ENCODE measurements around a stretch of chr10.

DNA sequence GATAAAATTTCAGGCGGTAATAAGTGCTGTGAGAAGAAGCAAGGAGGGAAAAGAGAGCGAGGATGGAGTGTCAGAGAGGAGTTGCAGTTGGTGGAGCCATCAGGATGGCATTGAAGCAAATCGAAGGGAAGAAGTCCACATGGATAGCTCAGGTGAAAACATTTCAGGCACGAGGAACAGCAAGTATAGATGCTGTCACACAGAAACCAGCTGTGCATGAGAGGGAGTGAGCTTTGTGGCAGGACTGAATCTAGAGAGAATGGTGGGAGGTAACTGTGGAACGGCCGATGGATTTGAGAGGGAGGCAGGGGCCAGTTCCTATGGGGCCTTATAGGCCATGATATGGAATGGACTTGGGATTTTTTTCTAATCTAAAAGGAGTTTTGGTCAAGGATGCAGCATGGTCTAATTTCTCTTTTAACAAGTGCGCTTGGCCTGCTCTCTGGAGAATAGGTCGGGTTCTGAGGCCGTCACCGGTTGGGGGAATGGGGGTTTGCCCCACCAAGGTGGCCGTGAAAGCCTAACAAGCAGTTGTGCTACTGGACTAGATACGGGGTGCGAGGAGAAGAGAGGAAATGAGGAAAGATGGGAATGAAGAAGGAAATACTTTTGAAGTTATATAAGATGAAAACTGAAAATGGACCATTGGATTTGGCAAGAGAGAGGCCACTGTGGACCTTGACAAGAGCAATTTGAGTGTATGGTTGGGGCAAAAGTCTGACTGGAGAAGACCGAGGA, 99.0 kb downstream of the TAF3 start:
- PRO-cap = no peak
- RAMPAGE, long total RNA, 2 experiments = no peak in any of the 2 experiments

DNA sequence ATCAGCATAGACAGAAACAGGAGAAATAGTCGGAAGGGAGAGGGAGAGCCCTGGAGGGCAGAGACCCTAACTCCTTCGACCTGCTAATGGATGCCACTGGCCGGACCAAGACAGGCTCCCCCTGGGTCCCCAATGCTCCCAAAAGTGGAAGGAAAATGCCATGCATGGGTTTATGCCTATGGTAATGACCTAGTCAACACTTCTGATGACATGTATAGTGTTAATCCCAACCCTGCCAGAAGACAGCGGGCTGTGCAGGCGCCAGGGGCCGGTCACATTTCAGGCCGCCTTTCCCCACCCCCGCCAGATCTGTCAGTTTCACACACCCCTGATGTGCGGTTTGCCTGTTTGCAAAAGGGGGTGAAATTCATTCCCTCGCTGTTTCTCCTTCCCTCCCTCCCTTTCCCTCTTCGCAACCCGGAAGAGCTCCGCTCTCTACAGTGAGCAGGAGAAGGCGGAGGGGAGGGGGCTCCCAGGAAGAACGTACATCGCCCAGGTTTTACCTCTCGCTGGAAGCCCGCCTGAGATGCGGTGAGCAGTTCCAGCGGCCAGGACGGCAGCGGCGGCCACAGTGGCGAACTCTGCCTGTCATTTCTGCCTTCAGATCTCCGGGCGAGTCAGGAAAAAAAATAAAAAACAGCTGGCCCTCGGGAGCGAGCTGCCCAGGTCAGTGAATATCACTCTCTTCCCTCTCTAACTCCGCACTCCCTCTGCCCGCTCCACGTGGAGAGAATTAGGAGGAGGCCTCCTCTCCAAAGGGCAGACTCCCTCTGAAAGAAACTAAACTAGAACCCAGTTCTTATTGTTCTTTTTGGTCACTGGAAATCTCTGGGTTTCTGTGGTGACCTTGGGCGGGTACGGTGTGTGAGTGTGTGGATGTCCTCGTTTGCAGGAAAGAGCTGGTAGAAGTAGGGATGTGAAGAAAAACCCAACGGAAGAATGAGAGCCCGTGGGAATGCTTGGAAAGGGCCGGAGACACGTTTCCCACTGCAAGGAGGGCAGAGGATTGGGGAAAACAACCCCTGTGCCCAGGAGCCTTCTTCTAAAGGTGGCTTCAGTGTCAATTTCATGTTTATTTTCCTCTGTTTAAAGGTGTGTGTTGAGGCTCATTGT, 9.3 kb upstream of the GATA3 start:
- PRO-cap = unidirectional peak, plus-strand start at position 447 of the sequence
- RAMPAGE, long total RNA, 2 experiments = start-site peak on the plus strand in 1 of 2 experiments, centred at position 461 of the sequence, 21 reads per replicate

- PRO-cap = no peak
- RAMPAGE, long total RNA, 2 experiments = no peak in any of the 2 experiments
These were observed 4.9 kb downstream of the GATA3 start for GRCh38 chr10:8059353-8059779.

DNA sequence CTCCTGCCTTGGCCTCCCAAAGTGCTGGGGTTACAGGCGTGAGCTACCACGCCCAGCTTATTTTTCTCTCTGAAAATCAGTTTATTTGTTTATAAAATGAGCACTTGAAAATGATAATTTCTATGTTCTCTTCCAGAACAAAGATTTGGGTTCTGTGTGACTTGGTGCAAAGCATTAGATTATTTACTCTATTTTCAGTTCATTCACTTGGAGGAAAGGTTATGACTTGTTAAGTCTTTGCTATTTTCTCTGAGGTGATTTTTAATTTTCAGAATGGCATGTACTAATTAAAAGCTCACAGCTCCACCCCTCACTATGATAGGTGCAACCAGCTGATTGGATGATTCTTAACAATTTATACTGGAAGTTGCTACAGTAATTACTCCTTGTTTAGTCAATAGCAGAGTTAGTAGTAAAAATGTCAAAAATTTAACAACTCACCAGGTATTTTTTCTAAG, 352.7 kb downstream of the GATA3 start:
- PRO-cap = unidirectional peak, minus-strand start at position 256 of the sequence
- RAMPAGE, long total RNA, 2 experiments = no peak in any of the 2 experiments

- PRO-cap = bidirectional peak, plus-strand start at chr10:8435450, minus-strand start at chr10:8435253
- RAMPAGE, long total RNA, 2 experiments = no peak in any of the 2 experiments
These were observed 380.8 kb downstream of the GATA3 start for GRCh38 chr10:8435140-8435903.

- PRO-cap = no peak
- RAMPAGE, long total RNA, 2 experiments = start-site peak on the minus strand in 1 of 2 experiments, at chr10:8453761-8453789 at its widest, 21 reads per replicate
These were observed 399.0 kb downstream of the GATA3 start for GRCh38 chr10:8453543-8453906.

- PRO-cap = no peak
- RAMPAGE, long total RNA, 2 experiments = no peak in any of the 2 experiments
These were observed 962.4 kb downstream of the GATA3 start for GRCh38 chr10:9016744-9017414.

- PRO-cap = no peak
- RAMPAGE, long total RNA, 2 experiments = no peak in any of the 2 experiments
These were observed 1043.1 kb downstream of the GATA3 start for GRCh38 chr10:9097653-9097972.

DNA sequence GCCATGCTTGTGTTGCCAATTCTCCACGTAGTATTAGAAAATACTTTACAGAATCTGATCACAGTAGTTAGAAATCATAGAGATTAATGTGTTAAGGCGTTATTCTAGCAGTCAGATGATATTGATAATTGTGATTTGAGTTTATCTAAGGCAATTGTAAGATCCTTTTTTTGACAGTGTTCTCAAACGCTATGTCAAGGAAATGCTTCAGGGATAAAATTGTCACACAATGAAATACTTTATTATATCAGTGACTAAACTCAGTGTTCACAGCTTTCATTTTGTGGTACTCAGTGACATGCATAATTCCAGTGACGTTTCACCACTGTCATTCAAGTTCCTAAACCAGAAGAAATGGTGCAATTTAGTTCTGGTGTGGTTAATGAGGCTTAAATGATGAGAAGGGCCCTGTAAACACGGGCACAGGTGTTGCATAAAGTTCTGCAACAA, 1246.9 kb downstream of the GATA3 start:
- PRO-cap = no peak
- RAMPAGE, long total RNA, 2 experiments = no peak in any of the 2 experiments

DNA sequence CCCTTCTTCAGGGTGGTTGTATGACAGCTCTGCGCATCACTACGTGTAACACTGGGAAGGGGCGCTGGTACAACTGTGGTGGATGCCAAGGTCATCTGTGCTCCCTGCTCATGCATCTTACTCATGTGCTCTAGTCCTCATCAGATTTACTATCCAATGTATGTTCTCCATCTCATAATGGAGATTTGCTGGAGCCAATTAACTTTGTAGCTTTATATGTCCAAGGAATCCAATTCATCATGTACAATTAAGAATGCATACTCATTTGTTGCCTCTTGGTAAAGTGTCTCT, 1261.8 kb upstream of the CELF2 start:
- PRO-cap = no peak
- RAMPAGE, long total RNA, 2 experiments = no peak in any of the 2 experiments

GRCh38 chr10:10213164-10213961, 804.3 kb upstream of the CELF2 start:
- PRO-cap = no peak
- RAMPAGE, long total RNA, 2 experiments = no peak in any of the 2 experiments

GRCh38 chr10:10797136-10797973, 220.3 kb upstream of the CELF2 start:
- PRO-cap = no peak
- RAMPAGE, long total RNA, 2 experiments = no peak in any of the 2 experiments

- PRO-cap = no peak
- RAMPAGE, long total RNA, 2 experiments = no peak in any of the 2 experiments
These were observed 214.3 kb upstream of the CELF2 start for GRCh38 chr10:10803348-10803727.

GRCh38 chr10:11018441-11018880, 789 bp downstream of the CELF2 start:
- PRO-cap = bidirectional peak, plus-strand start at chr10:11018763, minus-strand start at chr10:11018679
- RAMPAGE, long total RNA, 2 experiments = no peak in any of the 2 experiments

DNA sequence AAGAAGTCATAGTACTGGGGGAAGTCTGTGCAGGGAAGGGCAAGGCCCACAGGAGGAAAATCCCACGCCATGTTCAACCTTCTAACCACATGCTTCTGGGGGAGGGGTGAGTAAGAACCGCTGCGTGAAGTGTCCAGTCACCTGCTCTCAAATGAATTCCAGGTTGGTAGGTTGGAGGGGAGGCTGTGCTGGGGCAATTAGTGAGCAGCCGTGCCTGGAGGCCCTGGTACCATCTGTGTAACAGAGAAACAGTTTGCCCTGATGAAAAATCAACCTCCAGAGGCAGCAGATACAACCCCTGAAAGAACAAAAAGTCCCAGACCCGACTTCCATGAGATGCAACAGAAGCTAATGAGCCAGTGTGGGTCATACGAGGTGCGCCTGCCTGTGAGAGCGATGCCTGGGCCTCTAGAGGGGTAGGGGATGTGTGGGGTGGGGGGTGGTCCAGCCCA, 39.2 kb downstream of the CELF2 start:
- PRO-cap = no peak
- RAMPAGE, long total RNA, 2 experiments = no peak in any of the 2 experiments

DNA sequence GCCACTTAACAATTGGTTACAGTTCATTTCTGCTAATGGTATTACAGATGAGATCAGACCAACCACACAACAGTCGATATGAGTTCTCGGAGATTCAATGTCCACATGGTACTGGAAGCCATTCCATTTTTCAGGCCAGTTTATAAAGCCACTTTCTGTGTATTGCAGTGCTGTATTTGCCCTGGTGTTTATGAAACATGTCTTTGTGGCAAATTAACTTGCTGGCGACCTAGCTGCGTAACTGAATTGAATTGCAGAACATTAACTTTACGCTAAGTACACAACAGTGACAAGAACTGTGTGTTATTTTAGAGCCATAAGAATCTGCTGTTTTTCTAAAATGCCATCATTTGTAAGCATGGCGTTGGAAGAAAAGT, 76.3 kb downstream of the CELF2 start:
- PRO-cap = no peak
- RAMPAGE, long total RNA, 2 experiments = no peak in any of the 2 experiments

- PRO-cap = no peak
- RAMPAGE, long total RNA, 2 experiments = no peak in any of the 2 experiments
These were observed 195.0 kb downstream of the CELF2 start for GRCh38 chr10:11212609-11213116.

DNA sequence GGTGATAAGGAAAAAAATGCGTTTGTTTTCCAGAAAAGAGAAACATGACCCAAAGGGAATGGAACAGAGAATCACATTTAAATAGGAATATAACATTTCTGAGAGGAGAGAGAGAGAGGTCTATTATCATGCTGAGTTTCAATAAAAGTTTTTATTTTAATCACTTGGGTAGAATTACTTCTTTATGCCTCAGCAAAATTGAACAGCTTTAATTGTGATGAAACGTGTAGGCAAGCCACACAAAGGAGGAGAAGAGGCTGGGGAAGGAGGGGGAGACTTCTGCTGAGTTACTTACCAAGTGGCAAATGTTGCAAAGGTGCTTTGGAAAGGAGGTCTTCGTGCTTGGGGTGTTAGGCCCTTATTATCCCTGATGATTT, 251.7 kb downstream of the CELF2 start:
- PRO-cap = no peak
- RAMPAGE, long total RNA, 2 experiments = no peak in any of the 2 experiments

DNA sequence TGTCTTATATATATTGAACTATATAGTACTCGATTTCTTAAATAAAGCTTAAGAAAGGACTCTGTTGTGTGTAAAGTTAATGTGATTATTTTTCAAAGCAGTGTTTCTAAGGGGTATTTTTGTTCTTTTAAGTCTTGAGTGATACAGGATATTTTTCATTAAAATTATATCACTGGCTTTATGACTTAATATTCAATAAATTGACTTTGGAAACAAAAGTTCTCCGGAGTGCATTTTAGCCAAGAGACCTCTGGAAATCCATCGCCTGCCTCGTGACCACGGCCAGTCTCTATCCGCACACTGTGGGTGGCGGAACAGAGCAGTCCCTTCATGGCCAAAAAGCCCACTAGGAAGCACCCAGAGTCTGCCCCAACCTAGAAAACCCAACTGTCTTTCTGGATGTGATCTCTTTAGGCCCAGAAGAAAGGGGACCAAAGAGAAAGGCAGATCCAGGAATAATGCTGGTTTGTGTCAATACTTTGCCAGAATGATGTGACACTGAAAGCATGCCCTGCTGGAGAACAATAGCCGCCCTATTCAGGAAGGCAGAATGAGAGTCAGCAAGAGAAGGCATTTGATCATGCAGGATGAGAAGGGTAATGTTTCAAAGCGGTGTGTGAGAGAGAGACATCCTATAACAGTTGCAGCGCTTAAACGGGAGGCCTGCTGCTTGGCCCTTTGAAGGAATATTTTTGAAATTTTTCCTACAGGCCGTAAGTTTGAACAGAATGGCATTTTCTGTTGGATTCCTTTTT, 274.8 kb downstream of the USP6NL start:
- PRO-cap = no peak
- RAMPAGE, long total RNA, 2 experiments = no peak in any of the 2 experiments

DNA sequence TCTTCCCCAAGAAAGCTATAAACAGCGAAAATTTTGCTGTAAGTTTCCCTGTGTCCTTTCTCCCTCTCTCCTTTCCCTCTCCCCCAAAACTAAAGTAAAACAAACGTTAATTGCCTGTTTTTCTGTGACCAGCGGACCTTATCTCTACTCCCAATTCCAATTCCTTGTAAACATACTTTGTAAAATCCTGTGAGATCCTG, 217.7 kb downstream of the USP6NL start:
- PRO-cap = no peak
- RAMPAGE, long total RNA, 2 experiments = no peak in any of the 2 experiments

All from lower leg skin (tissue), 2 donors.